CMK (cell line): Measurements from ENCODE around the genes TMEM263 and MYO1H.

- RRBS = 1% methylated on average over 31 of the region's 95 CpGs
Observed at GRCh38 chr12:106955589-106956498, at the start of gene TMEM263. TMEM263 (plus strand) TSS chr12:106955907.

- RRBS = no CpG with 5 or more reads among the region's 4 CpGs
Observed at GRCh38 chr12:107386341-107386848, 68.2 kb downstream of the ABTB3 start.

DNA sequence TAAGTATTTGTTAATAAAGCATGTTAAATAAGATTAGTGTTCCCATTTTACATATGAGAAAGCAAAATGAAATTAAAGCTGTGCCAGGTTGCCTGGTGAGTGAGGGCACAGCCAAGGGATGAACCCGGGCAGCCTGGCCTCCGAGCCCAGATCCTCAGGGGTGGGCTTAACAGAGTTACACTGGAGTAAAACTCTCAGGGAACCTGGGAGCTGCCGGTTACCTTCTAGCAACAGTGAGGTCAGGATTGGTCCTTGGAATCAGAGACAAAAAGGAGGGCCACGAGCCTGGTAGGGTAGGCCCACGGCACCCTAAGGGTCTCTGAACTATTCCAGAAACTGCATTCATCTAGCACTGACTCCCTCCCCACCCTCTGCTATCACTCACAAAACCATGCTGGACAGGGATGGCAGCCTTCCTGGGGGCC lies 83.8 kb upstream of the PWP1 start:
- RRBS = 82% methylated on average over 3 of the region's 5 CpGs

DNA sequence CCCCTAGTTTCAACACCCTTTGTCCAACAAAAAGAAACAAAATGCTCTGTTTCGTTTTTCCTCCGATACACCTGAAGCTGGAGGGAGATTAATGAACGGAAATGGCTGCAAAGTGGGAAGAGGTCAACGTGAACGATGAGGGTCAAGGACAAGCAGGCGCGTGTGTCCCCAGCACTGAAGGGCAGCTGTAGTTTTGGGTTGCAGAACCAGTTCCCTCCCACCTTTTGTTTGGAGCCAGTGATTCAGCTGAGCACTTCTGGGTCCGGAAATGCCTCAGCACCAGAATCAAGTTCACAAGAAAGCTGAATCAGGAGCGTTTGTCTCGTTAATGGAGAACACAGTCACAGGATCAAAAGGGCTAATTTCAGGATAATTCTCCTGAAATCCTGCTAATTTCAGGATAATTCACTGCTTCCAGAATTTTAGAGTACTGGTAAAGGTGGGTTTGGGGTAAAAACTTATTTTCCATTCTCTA lies 51.0 kb upstream of the PWP1 start:
- RRBS = no CpG with 5 or more reads among the region's 10 CpGs

DNA sequence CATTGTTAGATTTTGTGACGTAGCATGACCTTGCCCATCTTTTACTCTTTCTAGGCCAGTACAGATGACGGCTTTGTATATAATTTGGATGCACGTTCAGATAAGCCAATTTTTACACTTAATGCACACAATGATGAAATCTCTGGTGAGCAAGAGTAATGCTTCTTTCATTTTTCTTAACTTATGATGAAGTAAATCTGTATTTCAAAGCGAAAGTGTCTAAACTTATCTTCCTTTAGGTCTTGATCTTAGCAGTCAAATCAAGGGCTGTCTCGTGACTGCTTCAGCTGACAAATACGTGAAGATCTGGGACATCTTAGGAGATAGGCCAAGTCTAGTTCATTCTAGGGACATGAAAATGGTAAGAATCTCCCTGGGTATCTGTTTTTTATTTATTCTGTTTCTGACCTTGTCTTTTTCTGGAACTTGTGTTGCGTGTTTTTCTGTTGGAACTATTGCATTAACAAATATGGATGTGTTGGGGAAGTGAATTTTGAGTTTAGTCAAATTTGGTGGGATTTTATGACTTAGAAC lies 23.3 kb downstream of the PWP1 start:
- RRBS = no CpG with 5 or more reads among the region's 7 CpGs

GRCh38 chr12:107843257-107843654 lies 68.8 kb downstream of the ASCL4 start:
- RRBS = no CpG with 5 or more reads among the region's 16 CpGs

GRCh38 chr12:108291163-108291571 lies 47.9 kb downstream of the CMKLR1 start:
- RRBS = no CpG with 5 or more reads among the region's 3 CpGs

DNA sequence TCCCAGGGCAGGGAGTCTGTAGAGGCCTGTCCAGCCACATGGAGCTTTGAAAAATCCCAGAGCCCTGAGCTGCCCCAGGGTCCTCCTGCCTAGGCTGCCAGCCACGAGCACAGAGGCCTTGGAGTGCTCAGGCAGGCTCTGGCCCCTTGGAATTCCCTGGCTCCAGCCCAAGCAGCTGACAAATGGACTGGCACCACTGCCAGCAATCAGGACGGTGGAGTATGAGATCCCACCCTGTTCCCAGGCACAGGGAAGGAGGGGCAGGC lies 26.3 kb downstream of the CMKLR1 start:
- RRBS = no CpG with 5 or more reads among the region's 2 CpGs

- RRBS = no CpG with 5 or more reads among the region's 1 CpG
Observed at GRCh38 chr12:108333260-108333494, 5.9 kb downstream of the CMKLR1 start.

DNA sequence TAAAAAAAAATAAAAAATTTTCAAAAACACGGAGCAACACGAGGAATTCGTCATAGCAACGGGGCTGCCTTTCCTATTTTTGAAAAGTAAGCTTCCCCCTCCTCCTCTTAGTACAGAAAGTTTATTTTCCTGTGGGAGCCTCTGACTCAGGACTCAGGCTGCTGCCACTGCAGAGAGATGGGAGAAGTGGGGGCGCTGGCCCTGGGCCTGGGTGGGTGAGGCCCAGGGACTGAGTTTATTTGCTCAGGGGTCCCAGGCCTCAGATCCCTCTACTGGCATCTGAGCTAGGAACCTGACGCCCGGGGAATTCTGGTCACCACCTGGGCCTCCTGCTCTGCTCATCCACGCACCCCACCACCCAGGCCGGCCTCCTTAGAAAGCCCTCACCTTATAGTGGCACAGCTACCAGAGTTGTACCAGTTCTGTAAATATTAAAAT lies 10.3 kb upstream of the CMKLR1 start:
- RRBS = 80% methylated on average over 1 of the region's 9 CpGs

- RRBS = 96% methylated on average over 4 of the region's 8 CpGs
Observed at GRCh38 chr12:108517664-108518147, 2.6 kb downstream of the FICD start.

DNA sequence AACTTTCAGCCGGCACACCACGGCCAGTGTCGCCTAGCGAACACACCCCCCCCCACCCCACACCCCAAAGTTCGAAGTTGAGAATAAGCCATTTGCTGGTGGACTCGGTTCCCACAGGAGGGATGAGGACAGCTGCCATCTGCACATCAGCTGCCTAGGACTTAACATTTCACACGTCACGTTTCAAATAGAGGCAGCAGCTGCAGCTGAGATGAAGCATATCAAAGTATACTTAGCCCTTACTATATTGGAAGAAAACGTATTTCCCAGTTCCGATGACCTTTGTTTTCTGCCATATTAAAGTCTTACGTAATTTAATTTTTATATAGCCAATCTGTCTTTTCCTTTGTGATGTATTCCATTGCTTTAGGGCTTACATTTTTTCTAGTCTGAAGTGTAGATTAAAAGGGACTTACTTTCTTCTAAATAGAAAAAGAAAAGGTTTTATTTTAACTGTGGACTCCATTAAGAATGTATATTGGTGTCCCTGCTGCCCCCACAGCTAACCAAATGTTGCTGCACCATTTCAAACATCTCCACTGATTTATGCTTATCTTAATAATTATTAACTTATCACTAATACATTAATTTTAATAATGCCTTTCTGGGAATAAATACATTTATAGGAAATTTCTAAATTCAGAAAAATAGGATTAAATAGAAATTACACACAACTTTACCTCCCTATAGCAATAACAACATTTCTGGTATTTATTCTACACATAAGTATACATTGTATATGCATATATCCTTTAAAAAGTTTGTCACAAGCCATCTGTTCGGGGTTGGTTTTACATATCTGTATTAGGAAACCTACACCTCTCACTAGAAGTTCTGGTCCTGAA lies 9.1 kb upstream of the SELPLG start:
- RRBS = no CpG with 5 or more reads among the region's 12 CpGs

GRCh38 chr12:108645039-108645833 lies 11.5 kb upstream of the SELPLG start:
- RRBS = no CpG with 5 or more reads among the region's 10 CpGs

- RRBS = no CpG with 5 or more reads among the region's 6 CpGs
Observed at GRCh38 chr12:108820585-108821148, 36.7 kb downstream of the SSH1 start.

GRCh38 chr12:108821798-108822335 lies 35.5 kb downstream of the SSH1 start:
- RRBS = no CpG with 5 or more reads among the region's 6 CpGs

GRCh38 chr12:109291176-109292525 lies 17.4 kb downstream of the FOXN4 start:
- RRBS = 35% methylated on average over 7 of the region's 47 CpGs

DNA sequence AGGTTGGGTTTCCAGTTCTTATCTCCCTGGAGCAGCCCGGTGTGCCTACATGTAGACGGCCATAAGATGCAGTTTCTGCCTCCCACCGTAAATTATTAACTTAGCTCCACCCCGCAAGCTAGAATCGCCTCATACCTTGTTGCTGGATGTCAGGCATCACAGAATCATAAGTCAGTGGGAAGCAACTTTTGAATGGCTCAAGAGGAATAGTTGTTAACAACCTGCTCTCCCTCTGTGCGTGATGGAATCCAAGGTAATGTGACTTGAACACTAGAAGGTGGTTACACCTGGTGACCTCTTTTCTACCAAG lies at the start of gene MYO1H:
TSS of gene MYO1H (plus strand) at position 181 of the 310 bp plus-strand sequence.
- RRBS = no CpG with 5 or more reads among the region's 6 CpGs

DNA sequence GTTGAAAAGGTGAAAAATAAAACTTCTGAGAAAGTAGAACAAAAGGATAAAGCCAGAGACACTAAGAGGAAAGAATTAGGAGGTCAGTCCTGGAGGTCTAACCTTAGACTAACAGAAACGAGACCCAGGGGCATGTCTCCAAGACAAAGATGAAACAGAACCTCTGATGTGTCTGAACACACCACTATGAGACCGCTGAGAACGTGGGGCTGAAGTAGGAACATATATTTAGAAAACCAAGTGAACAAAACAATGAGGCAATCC lies 17.9 kb downstream of the KCTD10 start:
- RRBS = no CpG with 5 or more reads among the region's 3 CpGs

- RRBS = no CpG with 5 or more reads among the region's 3 CpGs
Observed at GRCh38 chr12:109463880-109464211, 13.3 kb downstream of the KCTD10 start.